ENCODE results near the genes TENT5A, CYB5R4, MRAP2 and TBX18.

- PRO-cap, 3 experiments = peak in 1 of 3 experiments; most common plus-strand start chr6:79180419 (in 1)
Measured at GRCh38 chr6:79180307-79180650, 102.2 kb upstream of the PHIP start.

GRCh38 chr6:79525551-79526130 lies 11.6 kb downstream of the LCA5 start:
- PRO-cap, 3 experiments = no peak in any of the 3 experiments

GRCh38 chr6:81215082-81215593 lies 537.3 kb downstream of the TENT5A start:
- PRO-cap, 3 experiments = peak in 1 of 3 experiments; most common plus-strand start chr6:81215313 (in 1)

- PRO-cap, 3 experiments = no peak in any of the 3 experiments
Measured at GRCh38 chr6:81727851-81728329, 24.6 kb downstream of the TENT5A start.

- PRO-cap, 3 experiments = no peak in any of the 3 experiments
Measured at GRCh38 chr6:81750997-81751417, 1.5 kb downstream of the TENT5A start.

DNA sequence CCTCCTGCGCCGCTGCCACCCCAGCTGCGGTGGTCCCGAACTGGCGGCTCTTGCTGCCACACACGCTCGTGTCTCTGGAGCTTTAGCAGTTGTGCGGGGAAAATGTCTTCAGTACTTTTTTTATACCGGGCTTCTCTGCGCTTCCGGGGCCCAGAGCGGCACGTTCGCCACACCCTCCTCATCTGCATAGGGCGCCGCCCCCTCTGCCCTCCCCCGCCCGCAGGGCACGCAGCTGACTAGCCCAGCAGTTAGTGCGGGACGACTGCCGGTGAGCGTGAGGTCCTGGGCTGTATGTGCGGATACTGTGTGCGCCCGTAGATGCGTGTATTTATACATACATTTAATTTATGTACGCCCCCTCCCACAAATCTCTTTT lies at the start of gene TENT5A:
TENT5A (minus strand) TSS at position 95 of the 376 bp plus-strand sequence.
- PRO-cap, 3 experiments = peak in 3 of 3 experiments; most common plus-strand start position 247 of the sequence (in 3); most common minus-strand start position 95 of the sequence (in 3)

- PRO-cap, 3 experiments = peak in 3 of 3 experiments; most common plus-strand start chr6:81753502 (in 3); most common minus-strand start chr6:81753370 (in 3)
Measured at GRCh38 chr6:81752963-81753595, 598 bp upstream of the TENT5A start.

DNA sequence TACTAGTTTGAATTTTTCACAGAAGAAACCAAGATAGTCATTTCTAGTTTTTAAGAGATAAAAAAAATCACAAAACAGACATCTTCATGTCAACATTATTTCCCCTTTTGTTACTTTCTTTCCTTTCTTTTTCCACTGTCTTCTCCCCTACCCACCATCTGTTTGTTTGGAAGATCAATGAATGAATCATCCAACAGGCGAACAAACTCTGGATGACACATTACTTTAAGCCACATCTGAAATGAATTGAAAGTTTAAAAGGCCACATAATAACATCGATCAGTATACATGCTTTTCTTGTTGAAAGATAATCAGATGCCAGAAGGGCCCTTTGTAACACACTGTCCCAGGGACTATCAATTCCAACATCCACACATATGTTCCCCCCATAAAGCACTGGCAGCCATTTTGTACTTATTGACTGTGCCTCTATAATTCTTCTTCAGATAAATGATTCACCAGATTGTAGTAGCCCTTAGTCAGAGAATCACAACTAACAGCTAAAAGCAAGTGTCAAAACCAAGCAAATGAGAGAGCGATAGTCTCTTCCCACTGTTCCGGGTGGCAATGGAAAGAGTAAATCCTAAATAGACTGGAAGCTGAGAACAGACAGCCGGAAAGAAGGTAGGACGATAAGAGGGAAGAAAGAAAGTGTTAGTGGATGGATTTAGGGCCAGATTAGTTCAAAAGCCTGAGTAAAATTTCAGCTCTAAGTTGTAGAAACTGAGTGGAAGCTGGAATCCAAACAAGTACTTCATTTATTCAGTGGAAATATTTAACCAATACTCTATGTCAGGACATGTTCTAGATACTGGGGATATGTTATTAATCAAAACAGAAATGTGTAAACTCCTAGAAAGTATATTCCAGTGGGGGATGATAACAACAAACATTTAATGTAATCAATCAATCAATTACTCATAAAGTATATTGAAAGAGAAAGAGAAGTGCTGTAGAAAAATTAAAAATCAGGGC lies 185.0 kb upstream of the TENT5A start:
- PRO-cap, 3 experiments = no peak in any of the 3 experiments

DNA sequence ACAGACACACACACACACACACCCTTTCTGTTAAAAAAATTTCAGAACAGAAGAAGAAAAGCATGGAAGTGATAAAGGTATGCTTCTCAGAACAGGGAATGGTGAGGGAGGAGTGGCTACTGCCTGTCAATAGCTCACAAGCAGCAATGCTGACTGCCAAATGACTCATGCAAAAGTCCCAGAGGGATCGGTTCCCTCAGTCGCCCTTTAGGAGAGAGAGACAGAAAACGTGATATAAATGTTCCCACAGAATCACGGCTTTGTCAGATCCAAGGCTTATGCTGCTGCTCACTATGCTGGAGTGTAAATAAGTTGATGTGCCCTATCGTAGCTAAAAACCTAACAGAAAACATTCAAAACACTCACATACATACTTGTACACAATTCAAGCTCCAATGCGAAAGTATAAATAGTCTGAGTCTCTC lies 102.6 kb downstream of the IBTK start:
- PRO-cap, 3 experiments = no peak in any of the 3 experiments

GRCh38 chr6:82363957-82364990 lies 657 bp downstream of the TPBG start:
- PRO-cap, 3 experiments = peak in 3 of 3 experiments; most common plus-strand start chr6:82364867 (in 3); most common minus-strand start chr6:82364748 (in 3)

DNA sequence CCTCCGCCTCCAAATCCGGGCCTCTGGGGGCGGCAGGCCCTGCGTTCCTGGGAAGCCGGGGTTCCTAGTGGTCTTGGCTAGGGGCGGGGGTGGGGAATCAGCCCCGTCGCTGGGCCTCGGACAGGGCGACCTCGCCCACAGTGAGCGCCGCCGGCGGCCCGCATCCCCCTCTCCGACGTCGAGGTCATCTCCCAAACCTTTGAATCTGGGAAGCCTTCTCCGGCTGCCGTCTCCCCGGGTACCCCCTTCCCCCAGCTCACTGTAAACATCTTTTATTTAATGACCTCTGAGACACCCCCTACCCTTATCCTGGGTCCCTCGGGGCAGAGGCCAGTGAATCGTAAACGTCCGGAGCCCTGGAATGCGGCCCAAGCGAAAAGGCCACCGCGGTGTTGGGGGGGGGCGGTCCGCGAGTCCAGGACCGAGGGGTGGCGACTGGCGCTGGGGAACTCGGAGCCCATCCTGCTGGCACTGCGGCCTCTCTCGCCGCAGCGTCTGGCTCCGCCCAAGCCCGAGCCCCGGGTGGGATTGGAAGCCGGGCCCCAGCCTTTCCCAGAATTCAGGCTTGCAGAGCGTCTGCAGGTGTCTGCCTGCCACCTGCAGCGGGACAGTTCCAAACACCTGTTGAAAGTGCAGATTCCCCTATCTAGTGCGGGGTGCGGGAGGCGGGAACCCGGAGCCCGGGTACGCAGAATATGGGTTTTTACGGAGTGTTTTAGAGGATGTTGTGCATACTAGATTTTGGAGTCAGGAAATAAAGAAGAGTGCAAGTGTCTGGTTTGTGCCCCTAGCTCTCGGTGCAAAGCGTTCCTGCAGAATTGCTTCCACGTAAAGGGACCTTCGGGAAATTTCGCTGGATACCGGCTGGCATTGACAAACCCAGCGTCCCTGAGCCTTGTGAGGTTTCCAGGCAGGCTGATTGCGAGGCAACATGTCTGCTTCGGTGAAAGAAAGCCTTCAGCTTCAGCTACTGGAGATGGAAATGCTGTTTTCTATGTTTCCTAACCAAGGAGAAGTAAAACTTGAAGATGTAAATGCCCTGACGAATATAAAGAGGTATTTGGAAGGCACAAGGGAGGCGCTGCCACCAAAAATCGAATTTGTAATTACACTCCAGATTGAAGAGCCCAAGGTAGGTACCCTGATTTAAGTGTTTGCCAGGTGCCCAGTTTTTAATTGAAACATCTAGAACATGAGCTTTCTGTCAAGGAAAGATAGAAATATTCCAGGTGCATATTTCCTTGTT lies 787 bp downstream of the RWDD2A start:
- PRO-cap, 3 experiments = peak in 3 of 3 experiments; most common plus-strand start position 555 of the sequence (in 3); most common minus-strand start position 497 of the sequence (in 2)

GRCh38 chr6:83859192-83860036 lies at the start of gene CYB5R4:
Gene CYB5R4, plus strand, starts transcription at chr6:83859689.
- PRO-cap, 3 experiments = peak in 3 of 3 experiments; most common plus-strand start chr6:83859702 (in 2); most common minus-strand start chr6:83859516 (in 1)

DNA sequence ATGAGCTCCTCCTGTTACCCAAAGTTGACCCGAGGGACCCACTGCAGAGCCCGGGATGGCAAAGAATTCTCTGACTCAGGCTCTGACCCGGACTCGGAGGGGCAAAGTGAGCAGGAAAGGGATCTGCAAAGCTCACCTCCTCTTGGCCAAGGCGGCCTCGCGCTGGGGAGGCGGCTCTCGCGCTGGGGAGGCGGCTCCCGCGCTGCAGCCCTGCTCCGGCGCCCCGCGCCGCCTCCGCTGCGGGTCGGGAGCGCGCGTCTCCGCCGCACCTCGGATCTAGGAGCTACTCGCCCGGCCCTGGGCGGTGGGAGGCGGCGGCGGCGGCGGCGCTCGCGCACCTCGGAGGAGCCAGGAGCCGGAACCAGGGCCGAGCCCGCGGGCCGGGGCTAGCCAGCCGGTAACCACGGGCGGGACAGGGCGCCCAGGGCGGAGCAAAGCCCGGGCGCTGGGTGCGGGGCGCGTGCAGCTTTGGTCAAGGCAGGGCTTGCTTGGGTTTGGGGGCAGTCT lies at the start of gene MRAP2:
MRAP2 (plus strand) TSS at position 286 of the 507 bp plus-strand sequence.
- PRO-cap, 3 experiments = peak in 1 of 3 experiments; most common plus-strand start position 286 of the sequence (in 1); most common minus-strand start position 234 of the sequence (in 1)

- PRO-cap, 3 experiments = no peak in any of the 3 experiments
Measured at GRCh38 chr6:84163024-84163615, 64.3 kb downstream of the CEP162 start.

- PRO-cap, 3 experiments = no peak in any of the 3 experiments
Measured at GRCh38 chr6:84617905-84618834, 146.2 kb downstream of the TBX18 start.

GRCh38 chr6:84764116-84765119 lies at the start of gene TBX18:
Gene TBX18, minus strand, starts transcription at chr6:84764598.
- PRO-cap, 3 experiments = peak in 1 of 3 experiments; most common plus-strand start chr6:84764758 (in 1); most common minus-strand start chr6:84764398 (in 1)

GRCh38 chr6:84768263-84769328 lies 4.2 kb upstream of the TBX18 start:
- PRO-cap, 3 experiments = no peak in any of the 3 experiments

DNA sequence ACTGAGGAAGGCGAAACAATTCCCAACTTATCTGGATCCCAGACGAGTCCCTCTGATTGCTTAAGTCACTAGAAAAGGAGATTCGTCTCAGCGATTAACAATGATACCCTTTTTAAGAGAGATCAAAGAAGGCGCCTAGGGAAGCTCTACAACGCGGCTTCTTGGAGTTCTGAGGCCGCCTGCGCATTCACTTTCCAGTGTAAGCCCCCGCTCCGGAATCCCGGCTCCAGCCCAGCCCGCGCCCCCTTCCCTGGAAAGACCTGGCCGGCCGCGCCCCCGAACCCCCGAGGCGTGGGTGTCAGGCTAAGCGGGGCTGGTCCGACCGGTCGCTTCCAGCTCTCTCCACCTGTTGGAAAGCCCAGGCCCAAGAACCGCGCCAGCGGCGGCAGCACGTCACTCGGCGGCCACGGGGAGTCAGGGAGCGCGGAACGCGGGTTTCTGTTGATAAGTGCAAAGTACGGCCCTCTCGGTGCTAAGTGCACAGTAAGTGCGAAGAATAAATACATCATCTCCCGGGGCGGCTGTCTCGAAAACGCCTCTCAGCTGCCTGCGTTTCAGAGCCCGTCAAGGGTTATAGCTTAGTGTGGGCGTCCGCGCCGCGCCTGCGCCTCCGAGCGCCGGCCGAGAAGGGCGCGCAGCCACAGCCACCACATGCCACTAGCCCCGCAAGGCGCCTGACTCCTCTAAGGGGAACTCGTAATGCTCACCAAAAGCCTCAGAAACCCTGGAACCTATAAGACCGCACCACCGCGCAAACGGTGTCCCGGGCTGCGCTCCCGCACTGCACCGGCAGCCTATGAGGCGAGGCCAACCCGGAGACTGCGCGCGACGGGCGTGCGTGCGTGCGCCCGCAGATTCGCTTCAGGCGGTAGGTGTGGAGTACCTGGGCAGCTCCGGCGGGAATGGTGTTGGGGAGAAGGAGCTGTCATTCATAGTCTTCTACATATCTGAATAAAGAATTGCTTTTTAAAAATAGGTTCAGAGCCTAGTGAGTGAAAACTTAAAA lies 9.1 kb upstream of the TBX18 start:
- PRO-cap, 3 experiments = no peak in any of the 3 experiments

DNA sequence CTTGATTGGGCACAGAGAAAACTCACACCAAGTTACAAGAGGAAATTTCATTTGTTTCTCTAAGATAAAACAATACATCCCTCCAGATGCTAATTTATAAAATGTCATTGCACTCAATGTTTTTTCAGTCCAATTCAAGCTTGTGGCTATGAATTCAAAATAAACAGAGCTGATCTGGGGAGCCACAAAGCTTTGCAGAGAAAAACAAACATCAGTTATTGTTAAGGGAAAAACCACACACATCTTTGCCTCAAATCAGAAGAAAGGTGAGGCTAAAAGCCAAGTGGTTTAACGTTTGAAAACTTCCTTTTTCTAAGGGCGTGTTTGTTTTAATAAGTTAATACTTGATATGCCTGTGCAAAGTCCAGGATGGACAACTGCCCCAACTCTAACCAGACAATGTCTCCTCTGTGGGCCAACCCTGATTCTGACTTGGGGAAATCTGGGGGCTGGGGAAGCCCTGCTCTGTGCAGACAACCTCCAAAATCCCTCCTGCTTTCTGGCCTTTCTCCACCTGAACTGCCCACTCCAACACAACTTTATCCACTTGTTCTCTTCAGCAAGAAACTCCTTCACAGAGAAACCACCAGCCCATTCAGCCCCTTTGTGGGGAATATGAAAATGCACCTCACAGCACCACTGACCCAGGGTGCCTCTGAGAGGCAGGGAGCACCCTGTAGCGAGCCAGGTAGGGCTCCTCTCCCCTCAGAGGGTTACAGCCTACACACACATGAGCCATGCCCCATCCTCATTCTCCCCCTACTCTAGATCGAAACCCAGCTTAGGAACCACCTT lies 44.5 kb upstream of the NT5E start:
- PRO-cap, 3 experiments = no peak in any of the 3 experiments

DNA sequence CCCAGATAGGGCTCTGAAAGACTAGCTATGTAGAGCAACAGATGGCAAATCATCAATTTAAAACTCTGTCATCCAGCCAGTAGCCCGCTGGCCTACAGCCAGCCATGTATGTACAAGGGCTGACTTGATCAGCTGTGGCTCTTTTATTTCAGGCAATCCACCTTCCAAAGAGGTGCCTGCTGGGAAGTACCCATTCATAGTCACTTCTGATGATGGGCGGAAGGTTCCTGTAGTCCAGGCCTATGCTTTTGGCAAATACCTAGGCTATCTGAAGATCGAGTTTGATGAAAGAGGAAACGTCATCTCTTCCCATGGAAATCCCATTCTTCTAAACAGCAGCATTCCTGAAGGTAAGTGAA lies 35.2 kb downstream of the NT5E start:
- PRO-cap, 3 experiments = no peak in any of the 3 experiments

Data from Metastatic Breast Carcinoma in the Ovary (tissue), 3 donors.